ENCODE measurements around a stretch of chr2.

DNA sequence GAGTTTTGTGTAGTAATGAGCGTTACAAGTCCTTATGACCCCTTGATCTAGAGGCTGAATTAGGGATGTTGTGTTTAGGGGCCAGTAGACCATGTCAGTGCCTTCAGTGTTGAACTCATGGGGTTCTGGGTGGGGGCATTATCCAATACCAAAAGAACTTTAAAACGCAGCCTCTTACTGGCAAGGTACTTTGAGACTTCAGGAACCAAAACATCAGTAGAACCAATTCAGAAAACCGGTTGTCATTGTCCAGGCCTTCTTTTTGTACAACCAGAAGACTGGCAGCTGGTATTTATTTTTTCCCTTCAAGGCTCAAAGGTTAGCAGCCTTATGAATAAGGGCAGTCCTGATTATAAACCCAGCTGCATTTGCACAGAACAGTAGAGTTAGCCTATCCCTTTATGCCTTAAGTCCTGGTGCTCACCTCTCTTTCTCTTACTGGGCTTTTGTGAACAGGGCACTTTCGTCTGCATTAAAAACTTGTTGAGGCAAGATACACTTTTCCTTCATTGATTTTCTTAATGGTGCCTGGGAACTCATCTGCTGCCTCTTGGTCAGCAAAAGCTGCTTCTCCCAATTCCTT, 113.8 kb upstream of the EML6 start:
- RRBS: no CpG with 5 or more reads among the region's 4 CpGs

DNA sequence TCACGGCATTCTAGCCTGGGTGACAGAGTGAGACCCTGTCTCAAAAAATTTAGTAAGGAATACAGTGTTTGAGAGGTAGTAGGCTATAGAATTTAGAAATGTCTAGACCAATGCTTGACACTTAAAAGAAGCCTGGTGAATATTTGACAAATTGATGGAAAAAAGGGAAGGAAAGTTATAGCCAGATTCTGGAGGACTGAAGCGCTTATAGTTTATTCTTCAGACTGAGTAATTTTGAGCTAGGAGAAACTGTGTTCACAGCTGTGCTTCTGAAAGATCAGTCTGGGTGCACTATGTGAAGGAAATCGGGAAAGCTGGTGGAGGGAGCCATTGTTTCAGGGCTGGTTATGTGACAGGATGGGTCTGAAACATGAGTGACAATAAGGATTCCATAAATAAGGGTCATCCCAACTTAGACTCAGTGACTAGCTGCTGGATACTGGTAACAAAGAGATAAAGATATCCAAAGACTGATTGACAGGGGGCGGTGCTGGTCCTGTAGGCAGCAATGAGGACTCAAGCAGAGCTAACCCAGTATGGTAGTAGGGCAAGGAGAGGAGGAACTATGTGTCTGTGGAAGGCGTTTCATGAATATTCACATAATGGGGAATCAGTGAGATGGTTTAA, 102.7 kb upstream of the EML6 start:
- RRBS: no CpG with 5 or more reads among the region's 5 CpGs

GRCh38 chr2:54628618-54629194, 94.8 kb upstream of the EML6 start:
- RRBS: no CpG with 5 or more reads among the region's 22 CpGs

- RRBS: no CpG with 5 or more reads among the region's 2 CpGs
These were observed 93.3 kb upstream of the EML6 start for GRCh38 chr2:54630163-54630586.

GRCh38 chr2:54645155-54645542, 78.3 kb upstream of the EML6 start:
- RRBS: no CpG with 5 or more reads among the region's 12 CpGs

GRCh38 chr2:54645835-54646561, 77.5 kb upstream of the EML6 start:
- RRBS: no CpG with 5 or more reads among the region's 19 CpGs

- RRBS: no CpG with 5 or more reads among the region's 16 CpGs
These were observed 73.8 kb upstream of the EML6 start for GRCh38 chr2:54649413-54650227.

DNA sequence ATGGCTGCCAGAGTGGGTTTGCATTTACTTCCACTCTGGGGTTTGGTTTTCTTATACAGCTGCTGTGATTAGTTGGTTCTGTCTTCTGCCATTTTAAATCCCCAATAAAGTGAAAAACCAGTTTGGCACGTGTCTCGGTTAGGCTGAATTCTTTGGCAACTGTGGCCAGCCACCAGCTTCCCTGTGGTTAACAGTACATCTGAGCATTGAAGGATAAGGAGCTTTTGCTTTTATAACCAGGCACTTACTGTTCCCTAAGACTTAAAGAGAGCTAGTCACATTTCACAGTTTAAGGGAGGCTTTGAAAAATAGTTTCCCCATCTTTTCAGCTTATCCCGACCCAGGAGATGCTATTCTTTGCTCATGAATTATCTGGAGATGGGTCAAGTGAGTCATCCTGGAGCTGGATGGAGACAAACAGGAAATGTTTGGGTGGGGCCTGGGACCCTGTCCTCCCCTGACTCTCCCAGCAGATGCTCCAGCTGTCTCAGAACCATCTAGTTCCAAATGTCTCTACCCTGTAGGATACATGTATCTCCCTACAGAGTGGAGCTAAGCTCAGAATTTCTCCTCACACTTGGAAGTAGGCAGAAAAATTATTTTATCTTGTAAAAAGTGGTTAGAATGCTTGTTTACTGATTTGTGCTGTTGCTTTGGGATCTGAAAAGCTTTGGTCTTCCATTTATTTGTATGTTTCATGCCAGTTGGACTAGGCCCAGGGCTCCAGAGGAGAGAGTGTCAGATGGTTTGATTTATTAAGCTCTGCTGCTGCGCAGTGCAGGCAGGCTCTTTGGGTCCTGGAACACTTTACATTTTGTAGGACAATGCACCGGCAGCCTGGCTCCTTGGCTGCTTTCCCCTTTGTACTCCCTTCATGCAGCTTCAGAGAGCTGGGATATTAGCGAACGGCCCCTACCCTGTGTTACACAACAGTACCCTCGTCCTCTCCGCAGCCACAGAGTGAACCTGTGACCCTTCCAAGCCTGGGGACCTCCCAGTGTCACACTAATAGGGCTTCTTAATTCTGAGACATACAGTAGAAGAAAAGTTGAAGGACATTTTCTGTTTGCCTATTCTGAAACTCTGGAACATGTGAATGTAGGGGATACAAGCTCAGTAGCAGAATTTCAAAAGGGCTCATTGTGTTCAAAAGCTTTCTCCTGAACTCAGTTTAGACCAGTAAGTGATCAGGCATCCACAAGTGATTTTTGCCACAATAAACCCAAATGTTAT, 56.9 kb upstream of the EML6 start:
- RRBS: no CpG with 5 or more reads among the region's 9 CpGs

GRCh38 chr2:54904761-54905094, 145.5 kb downstream of the RTN4 start:
- RRBS: no CpG with 5 or more reads among the region's 3 CpGs

- RRBS: no CpG with 5 or more reads among the region's 16 CpGs
These were observed 102.9 kb downstream of the RTN4 start for GRCh38 chr2:54947269-54947836.

DNA sequence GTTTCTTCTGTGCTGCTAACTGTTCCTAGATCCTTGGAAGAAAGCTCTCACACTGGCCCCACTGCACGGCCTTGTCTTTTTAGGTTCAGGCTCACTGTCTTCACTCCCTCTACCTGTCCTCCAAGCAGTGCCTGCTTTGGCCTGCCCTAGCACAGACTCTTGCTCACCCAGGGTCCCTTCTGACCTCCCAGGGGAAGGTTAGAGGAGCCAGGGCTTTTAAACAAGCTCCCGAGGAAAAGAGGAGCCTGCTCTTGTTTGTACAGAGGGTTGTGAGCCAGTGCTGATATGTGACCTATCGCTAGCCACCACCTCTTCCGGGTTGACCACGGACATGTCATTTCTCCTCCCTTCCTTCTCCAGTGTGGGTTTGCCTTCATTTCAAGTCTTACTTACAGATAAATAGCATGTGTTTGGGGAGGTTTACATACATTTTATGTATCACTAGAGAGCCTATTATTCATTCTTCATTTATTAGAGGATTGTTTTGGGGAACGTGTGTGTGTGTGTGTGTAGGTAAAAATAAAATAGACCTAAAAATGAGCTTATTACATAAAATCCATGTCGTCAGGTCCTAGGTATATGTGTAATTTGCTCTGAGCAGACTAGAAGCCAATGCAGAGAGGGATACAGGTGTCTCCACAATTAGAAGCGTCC, 94.6 kb downstream of the RTN4 start:
- RRBS: no CpG with 5 or more reads among the region's 8 CpGs

GRCh38 chr2:54971802-54972172, 78.5 kb downstream of the RTN4 start:
- RRBS: no CpG with 5 or more reads among the region's 3 CpGs

GRCh38 chr2:54980609-54981428, 69.4 kb downstream of the RTN4 start:
- RRBS: no CpG with 5 or more reads among the region's 8 CpGs

DNA sequence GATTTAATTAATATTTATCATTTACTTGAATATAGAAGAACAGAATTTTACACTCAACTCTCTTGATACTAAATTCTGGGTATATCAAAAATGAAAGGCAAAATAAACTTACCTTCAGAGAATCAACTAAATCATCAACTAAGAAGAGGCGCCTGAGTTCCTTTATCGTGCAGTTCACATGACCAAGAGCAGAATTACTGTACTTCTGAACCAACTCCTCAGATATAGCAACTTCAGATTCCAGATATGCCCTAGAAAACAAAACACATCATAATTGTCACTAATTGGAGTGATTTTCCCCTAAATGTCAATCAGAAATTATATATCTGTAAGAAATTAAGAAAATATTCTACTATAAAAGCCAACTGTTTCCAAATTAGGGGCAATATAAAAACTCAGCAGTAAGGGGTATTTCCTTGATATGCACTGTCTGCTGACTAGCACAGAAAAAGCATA, 67.8 kb downstream of the RTN4 start:
- RRBS: no CpG with 5 or more reads among the region's 2 CpGs

DNA sequence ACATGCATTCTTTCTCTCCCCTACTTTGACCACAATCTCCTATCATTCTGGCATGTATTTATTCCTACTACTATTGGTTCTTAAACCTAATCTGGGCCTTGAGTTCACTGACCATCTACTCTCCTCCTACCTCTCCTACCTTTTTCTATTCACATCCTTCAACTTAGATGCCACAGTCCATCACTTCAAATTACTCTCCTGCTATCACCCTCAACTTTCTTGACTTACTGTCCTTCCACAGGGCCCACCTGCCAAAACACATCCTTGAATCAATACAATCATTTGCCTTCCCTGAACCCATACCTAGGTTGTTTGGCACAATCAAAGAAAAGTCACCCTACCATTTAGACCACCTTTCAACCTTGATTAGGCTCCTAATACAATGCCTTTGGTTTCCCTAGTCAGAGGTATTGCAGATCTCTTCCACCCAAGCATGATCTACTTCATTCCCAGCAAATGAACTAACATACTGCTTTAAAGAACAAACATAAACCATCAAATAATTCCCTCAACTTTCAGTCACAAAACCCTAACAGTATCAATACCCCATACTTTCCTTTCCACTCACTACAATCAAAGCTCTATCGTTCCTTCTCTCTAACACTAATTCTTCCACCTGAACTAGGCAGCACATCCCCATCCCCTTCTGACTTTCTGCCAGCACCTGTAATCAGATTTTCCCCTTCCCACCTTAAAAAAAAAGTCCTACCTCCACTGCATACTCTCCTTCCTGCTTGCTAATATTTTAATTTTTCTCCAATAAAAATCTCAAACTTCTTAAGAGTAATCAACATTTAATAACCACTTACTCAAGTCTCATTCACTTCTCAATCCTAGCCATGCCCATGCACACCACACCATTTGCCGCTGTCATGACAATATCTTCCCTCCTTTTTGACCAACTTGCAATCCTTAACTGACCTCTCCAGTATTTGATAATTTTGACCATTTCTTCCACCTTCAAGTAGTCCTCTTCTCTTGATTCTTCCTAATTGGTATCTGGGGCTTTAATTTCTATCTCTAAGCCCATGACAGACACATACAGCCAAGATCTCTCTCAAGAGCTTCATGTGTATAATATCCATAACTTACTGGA, 27.0 kb downstream of the RTN4 start:
- RRBS: no CpG with 5 or more reads among the region's 2 CpGs

DNA sequence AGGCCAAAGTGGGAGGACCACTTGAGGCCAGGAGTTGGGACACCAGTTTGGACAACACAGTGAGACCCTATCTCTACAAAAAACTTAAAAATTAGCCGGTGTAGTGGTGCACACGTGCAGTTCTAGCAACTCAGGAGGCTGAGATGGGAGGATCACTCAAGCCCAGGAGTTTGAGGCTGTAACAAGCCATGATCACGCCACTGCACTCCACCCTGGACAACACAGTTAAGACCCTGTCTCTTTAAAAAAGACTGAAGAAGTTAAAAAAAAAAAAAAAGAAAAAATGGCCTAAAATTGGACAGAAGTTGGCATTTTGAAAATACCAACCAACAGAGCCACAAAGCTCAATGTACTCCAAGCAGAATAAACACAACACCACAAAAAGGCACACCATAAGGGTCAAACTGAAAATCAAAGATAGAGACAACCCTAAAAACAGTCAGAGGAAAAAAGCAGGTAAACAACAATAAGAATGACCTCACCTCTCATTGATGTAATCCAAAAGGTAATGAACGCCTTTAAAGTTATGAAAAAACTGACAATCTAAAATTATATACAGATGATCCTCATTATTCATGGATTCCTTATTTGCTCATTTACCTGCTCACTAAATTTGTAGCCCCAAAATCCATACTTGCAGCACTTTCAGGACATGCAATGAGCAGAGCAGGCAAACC, 17.3 kb downstream of the RTN4 start:
- RRBS: no CpG with 5 or more reads among the region's 4 CpGs

- RRBS: 3% methylated on average over 4 of the region's 18 CpGs
These were observed 1.3 kb downstream of the RTN4 start for GRCh38 chr2:55048866-55049351.

DNA sequence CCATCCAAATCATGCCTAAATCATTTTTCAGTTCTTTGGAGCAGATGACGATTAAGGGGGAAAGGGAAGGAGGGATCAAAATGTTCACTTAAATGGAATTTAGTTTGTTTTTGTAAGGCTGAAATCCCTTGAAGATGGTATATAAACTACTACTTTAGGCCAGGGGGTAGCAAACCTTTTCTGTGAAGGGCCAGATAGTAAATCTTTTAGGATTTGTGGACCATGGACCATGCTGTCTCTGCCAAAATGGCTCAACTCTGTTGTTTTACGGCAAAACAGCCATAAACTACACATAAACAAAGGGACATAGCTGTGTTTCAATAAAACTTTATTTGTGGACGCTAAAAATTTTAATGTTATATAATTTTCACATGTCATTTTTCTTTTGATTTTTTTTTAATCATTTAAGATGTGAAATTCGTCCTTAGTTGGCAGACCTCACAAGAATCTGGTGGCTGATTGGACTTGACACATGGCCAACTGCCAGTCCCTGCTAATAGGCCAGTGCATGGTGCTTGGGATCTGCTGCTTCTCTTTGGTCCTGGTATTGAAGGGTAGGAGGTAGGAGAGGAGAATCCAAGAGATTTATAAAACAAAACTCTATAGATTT, 52.0 kb upstream of the RTN4 start:
- RRBS: no CpG with 5 or more reads among the region's 4 CpGs

GRCh38 chr2:55111611-55112227, 61.5 kb upstream of the RTN4 start:
- RRBS: no CpG with 5 or more reads among the region's 11 CpGs

GRCh38 chr2:55136166-55136600, 85.9 kb upstream of the RTN4 start:
- RRBS: no CpG with 5 or more reads among the region's 6 CpGs